Temporal lobe (tissue), 2 donors: ENCODE measurements around a stretch of chr3.

DNA sequence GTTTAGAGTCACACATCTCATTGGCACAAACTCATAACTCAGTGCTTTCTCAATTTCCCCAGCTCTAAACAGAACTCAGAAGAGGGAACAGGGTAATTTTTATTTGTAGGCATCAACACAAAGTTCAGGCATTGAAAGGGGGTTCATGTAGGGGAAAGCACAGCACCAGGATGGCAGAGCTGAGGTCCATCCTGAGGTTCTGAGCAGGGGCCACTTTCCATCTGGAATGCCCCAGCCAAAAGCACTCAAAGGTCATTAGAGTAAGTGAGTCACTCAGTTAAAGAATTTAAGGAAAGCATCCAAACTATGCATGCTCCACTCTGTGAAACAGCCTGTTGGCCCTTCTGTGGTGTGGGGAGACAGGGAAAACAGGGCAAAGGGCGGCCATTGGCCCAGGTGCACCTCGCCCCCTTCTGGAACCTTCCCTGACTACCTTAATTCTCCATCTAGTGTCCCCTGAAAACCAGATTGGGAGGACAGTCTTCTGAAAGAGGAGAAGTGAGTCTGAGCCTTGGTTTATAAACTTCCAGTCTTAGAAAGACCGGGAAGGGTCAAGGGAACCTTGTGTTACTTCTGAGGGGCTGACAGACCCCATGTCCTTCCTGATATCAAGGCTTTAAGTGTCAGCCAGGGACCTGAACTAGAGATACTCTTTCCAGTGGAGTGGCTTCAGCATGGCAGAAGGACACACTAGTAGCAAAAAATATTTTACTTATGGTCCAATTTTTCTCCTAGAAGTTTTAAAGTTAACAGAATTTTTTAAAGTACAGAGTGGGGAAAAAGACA lies 133.3 kb downstream of the MYLK start:
- RAMPAGE, long total RNA: no peak

GRCh38 chr3:123946693-123947456 lies 14.2 kb downstream of the CCDC14 start:
- RAMPAGE, long total RNA: no peak

- RAMPAGE, long total RNA: no peak
Observed at GRCh38 chr3:124078847-124079326, 45.7 kb downstream of the KALRN start.

DNA sequence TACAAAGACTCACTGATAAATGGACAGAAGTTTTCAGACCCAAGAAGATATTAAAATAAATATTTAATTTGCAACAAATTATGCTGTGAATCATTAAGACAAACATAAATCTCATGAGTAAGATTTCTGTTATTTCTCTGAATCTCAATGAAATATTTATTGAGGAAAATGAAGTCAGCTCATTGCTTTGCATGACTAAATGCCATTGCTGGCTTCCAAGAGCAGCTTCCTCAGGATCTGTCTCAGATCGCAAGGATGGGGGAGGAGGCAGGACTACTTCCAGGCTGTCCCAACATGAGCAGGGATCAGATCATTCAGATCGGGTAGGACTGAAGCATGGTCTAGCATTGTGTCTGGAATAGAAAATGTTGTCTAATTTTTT lies 86.2 kb downstream of the KALRN start:
- RAMPAGE, long total RNA: no peak

DNA sequence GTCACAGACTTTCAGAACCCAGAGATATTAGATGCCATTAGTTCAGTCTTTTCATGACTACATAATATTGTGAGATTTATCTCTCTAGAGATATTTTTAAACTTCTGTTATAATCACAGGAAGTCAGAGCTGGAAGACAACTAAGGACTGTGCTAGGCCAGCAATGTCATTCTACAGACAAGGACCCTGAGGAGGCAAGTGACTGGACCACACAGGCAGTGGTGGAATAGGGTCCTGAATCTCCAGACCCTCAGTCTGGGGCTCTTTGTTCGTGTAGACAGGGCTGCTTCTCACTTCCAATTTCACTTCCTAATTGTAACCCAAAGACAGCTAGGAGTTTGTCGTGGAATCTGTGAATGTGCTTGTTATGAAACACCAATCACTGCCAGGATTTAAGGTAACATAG lies 123.9 kb downstream of the KALRN start:
- RAMPAGE, long total RNA: no peak

- RAMPAGE, long total RNA: no peak
Observed at GRCh38 chr3:124268902-124269390, 235.8 kb downstream of the KALRN start.

- RAMPAGE, long total RNA: no peak
Observed at GRCh38 chr3:124272728-124273352, 239.7 kb downstream of the KALRN start.

- RAMPAGE, long total RNA: no peak
Observed at GRCh38 chr3:124592405-124593251, 137.6 kb upstream of the UMPS start.

- RAMPAGE, long total RNA: no peak
Observed at GRCh38 chr3:124690516-124690792, 39.8 kb upstream of the UMPS start.

GRCh38 chr3:124699089-124699550 lies 31.1 kb upstream of the UMPS start:
- RAMPAGE, long total RNA: no peak

GRCh38 chr3:124699551-124700112 lies 30.6 kb upstream of the UMPS start:
- RAMPAGE, long total RNA: no peak

- RAMPAGE, long total RNA: no peak
Observed at GRCh38 chr3:124860417-124861155, 26.6 kb downstream of the ITGB5 start.

DNA sequence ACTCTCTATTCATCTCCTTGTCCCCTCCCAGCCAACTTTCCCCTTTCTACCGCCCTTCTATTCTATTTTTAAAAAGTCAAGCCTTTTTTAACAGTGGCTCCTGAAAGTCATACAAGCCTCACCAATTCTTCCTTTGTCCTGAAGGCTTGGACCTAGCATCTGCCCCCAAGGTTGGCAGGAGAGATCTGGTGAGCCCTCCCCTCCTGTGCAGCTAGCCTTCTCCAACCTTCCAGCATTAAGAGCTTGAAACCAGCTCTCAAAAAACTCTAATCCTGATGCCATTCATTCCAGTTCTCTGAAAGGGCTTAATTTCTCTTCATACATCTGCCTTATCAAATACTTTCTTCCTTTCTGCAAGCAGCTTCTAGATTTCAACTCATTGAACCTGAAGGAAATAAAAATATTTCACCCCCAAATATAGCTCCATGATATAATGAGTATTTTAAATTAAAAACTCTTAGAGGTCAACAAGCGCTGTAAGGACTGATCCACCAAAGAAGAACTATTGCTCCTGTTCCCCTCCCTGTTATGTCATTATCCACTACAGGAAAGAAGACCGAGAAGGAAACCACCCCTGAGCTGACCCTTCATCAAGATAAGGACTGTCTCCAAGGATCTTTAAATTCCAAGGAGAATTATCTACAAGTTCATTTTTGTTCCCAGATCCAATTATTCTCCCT lies 1.5 kb downstream of the MUC13 start:
- RAMPAGE, long total RNA: no peak

GRCh38 chr3:124963607-124964209 lies 29.2 kb upstream of the MUC13 start:
- RAMPAGE, long total RNA: no peak

DNA sequence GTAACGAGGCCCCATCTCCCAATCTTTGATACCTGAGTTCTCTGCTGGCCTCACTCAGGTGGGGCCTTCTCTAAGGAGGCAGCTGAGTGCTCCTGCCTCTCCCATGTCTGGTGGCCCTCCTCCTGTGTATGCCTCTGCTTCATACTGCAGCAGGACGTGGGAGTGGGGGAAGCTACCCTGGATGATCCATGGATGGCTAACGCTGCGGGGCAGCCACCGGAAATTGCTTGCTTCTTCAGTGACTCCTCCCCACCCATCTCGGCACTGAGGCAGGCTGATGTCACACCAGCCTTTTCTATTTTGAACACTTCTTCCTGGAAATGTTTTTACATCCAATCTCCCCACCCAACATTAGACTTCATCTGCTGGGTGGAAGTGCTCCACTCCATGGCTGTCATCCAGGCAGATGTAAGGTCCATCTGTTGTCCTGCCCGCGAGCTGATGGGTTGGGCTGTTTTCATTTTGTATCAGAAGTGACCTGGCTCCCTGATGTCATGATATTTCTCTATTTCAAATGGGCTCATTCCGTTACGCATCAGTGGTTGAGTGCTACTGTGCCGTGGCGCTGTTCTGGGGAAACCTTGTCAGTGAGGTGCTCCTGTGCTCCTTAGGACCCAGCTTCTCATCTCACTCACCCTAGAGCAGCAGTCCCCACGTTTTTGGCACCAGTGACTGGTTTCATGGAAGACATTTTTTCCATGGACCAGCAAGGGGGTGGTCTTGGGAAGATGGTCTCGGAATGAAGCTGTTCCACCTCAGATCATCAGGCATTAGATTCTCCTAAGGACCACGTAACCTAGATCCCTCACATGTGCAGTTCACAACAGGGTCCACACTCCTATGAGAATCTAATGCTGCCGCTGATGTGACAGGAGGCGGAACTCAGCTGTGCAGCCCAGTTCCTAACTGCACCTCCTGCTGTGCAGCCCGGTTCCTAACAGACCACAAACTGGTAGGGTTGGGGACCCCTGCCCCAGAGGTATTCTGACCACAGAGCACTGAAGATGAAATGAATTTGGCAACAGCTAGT lies 59.1 kb upstream of the MUC13 start:
- RAMPAGE, long total RNA: no peak

DNA sequence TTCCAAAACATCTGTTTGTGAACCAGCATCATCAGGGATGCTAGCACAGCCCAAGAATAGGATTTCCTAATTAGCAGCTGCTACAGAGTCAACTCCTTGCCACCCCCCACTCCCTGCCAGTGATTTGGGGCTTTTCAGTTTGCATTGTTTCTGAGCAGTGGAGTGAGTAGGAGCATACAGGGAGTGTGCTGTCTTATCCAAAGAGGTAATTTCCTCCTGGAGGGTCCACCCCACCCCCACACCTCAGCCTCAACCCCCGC lies 16.6 kb downstream of the HEG1 start:
- RAMPAGE, long total RNA: no peak

GRCh38 chr3:125060953-125061954 lies 5.5 kb upstream of the HEG1 start:
- RAMPAGE, long total RNA: no peak

- RAMPAGE, long total RNA: no peak
Observed at GRCh38 chr3:125110104-125110783, 54.4 kb upstream of the HEG1 start.

GRCh38 chr3:125148344-125149289 lies 63.9 kb downstream of the SLC12A8 start:
- RAMPAGE, long total RNA: no peak

GRCh38 chr3:125192303-125192768 lies 20.2 kb downstream of the SLC12A8 start:
- RAMPAGE, long total RNA: no peak